ENCODE measurements around a stretch of chr12.

DNA sequence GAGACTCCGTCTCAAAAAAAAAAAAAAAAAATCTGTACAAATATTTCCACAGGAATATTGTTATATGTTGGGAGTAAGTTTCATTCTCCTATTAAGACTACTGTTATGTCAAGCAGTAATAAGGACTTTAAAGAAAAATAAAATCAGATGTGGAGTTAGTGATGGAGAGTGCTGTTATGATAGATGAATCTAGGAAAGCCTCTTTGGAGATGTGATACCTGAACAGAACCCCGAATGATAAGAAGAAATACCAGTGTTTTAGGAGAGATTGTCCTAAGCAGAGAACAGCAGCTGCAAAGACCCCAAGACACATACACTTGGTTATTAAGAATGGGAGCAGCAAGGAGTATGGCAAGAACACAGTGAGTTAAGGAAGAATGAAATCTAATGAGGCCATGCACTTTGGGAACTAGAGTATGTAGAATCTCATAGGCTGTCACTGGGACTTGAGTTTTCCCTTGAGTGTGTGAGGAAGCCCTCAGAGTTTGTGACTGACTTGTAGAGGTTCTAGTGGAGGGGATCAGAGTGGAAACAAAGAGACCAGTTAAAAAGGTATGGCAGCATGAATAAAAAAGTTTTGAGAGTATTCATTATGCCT, 98.1 kb upstream of the DNM1L start:
- PRO-cap, result no peak

- PRO-cap, result no peak
These were observed 765 bp downstream of the DNM1L start for GRCh38 chr12:32679803-32680328.

DNA sequence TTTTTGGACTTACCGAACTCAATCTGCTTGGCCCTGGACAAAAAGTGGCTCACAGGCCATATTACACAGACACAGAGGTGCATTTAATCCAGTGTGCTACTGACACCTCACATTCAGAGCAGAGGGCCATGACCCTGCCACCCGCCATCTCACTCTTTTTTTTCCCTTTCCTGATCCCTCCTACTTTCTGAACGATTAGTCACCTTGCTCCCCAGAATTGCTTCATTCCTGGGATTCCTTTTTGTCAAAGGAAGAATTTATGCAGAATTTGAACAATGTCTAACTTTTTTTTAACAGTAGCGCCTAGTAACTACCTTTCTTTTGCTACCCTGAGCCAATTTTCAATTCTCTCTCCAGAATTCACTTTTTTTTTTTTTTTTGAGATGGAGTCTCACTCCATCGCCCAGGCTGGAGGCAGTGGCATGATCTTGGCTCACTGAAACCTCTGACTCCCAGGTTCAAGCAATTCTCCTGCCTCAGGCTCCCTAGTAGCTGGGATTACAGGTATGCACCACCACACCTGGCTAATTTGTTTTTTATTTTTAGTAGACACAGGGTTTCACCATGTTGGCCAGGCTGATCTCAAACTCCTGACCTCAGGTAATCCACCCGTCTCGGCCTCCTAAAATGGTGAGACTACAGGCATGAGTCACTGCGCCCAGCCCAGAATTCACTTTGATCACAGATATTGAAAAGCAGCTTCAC, 4.5 kb downstream of the PKP2 start:
- PRO-cap, result no peak

- PRO-cap, result no peak
These were observed 196.6 kb downstream of the ALG10 start for GRCh38 chr12:34218530-34219637.

DNA sequence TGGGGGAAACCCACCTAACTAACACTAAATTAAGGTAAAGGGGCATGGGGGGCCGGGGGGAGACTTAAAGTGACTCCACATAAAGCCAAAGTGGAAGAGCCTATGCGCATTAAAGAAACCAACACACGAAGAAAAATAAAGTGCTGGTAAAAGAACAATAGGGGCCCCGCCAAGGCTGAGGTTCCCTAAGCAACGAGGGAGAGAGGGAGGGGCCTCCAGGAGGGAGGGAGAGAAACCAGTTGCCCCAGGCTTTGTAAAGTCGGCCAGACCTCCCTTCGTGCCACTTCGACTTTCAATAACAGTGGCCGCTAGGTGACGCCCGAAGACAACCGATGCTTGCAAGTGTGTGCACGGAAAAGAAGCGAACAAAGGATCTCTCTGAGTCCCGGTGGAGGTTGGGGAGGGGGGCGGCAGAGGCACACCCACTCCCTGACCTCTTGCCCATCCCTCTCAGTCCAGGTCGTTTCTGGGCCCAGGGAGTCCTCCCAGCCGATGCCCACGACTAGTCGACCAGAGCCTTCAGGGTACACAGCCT, 263.0 kb upstream of the ALG10B start:
- PRO-cap, result no peak

DNA sequence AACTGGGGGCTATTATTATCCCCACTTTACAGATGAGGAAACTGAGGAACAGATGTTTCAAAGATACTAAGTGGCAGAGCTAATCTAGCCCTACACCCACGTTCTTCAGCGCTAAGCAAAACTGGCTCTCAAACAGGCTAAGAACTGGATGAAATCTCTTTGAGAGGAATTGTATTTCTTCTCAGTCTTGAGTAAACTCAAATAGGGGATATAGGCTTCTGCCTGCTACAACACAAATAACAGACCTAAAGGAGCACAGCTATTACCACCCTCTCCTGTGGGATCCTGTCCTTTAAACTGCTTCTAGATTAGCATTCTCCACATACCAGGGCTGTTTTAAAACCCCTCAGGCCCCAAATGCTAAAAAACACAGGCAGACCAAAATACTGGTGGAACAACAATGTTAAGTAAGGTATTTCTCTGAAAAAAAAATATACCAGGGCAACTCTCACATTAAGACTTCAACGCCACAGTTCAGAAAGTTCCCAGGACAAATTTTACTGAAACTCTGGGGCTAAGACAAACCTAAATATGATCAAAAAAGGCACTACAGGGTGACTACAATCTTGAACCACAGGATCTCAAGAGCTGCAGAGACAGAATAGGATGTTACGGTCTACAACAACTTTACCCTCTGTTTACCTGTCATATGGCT, 7.4 kb downstream of the CPNE8 start:
- PRO-cap, result no peak

DNA sequence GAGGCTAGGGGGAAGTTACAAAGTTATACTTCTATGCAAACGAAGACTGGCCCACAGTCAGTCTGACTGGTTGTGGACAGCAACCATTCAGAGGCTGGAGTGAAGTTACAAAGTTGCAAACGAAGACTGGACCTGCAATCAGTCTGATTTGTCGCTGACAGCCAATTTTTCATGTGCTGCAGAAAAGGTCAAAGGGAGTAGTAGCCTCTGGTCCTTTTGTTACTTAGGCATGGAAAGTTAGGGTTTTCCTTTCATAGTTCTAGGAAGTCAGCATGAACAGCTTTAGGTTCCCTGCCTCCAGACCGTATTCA, 78.0 kb upstream of the CPNE8 start:
- PRO-cap, result no peak

DNA sequence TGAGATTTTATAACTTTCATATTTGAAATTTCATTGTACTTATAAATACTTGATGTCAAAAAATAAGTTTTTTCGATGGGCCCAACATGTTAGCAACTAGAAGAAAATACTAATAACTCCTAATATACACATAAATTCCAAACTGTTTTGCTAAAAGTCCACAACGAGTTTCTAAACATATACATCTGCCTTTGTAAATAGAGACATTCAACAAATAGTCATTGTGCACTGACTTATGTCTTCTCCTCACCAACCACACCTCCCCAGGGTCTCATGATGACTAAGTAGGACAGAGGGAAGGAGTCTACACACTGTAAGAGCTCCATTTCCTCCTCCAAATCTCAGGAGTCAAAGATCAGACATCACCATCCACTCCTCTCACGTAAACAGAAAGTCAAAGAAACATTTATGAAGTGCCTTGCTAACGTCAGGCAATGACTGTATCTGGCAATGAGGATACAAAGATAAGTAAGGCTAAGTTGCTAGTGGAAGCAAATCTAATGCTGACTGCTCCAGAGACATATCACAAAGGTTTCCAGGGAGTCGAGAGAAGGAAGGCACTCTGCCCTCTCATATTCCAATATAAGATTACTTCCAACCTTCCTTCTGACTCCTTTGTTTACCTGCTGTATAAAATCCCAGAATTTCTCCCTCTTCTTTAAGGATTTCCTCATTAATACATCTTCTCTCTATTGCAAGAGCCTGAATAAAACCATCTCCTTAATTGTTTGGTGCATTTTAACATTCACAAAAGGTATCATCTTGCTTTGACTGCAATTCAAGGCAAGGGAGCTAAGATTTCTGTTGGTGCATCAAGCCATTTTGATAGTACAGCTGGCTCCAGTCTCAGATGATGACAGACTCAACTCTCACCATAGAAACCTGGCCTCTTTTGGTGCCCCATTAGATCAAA, 88.8 kb downstream of the SLC2A13 start:
- PRO-cap, result no peak

DNA sequence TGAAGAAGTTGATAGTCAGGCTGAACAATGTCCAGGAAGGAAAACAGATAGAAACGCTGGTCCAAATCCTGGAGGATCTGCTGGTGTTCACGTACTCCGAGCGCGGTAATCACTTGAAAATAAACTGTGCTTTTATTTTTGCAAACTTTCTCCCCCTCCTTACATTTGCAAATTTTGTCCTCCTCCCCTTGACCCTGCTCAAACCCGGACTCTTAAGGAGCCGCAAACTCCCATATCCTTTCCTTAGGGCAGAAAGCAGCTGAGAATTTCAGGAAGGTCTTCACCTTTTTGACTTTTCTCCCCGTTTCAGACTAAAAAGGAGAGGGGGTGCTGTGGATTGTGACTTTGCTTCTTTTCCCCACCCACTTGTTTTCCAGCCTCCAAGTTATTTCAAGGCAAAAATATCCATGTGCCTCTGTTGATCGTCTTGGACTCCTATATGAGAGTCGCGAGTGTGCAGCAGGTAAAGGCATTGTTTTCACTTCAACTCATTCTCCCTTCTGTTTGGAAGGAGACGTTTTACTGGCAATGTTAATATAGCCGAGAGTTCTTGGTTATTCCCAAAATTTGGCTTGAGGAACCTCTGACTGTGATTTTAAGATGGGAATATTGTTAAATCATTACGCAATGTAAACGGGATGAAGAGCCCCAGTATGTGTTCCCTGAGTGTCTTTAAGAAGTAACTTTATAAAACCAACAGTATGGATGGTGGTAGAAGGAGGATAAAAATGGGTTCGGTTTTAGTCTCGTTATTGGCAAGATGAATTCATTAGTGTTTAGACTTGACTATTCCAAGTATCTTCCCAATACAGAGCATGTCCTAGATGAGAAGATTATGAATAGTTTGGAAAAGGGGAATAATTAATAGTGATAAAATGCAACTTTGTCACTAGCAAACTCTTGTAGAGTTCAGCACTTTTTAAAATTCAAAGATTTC, 649 bp downstream of the LRRK2 start:
- PRO-cap, result unidirectional peak, minus-strand start at position 502 of the sequence

DNA sequence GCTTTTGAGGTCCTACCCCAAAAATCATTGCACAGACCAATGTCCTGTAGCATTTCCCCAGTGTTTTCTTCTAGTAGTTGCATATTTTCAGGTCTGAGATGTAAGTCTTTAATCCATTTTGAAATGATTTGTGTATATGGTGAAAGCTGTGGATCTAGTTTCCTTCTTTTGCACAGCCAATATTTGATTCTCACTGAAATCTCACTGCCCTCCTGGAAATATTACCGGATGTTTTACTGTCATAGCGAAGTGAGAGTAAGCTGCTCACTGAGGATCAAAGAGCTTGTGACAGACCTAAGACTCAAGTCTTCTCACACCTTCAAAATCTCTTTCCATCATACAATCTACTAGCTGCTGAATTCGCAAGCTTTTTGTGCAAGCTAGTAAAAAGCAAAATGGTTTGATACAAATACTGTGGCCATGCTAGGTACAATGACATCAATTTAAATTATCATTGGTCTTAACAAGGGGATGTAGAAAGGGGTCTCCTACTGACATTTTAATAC, 3.9 kb downstream of the LRRK2 start:
- PRO-cap, result no peak

DNA sequence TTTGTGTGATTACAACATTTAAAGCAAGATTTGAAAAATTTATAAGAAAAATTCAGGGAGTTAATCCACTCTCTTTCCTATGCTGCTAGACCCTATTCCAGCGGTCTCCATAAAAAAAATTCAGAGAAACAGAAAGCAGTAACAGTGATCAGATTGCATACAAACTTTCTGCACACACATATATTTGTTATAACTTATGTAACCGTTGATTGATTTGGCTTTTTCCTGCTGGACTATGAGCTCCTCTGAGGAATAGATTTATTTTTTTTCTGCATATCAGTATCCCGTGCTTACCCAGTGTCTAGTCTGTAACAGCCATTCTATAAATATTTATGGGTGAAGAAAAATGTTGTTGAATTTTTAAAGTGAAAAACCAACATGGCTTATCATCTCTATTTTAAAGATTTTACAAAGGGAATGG, 68.2 kb downstream of the LRRK2 start:
- PRO-cap, result no peak

GRCh38 chr12:41281366-41281856, 93.3 kb downstream of the PDZRN4 start:
- PRO-cap, result no peak

- PRO-cap, result no peak
These were observed 62.1 kb downstream of the PPHLN1 start for GRCh38 chr12:42387935-42388508.

- PRO-cap, result no peak
These were observed 96.3 kb downstream of the PPHLN1 start for GRCh38 chr12:42422162-42422680.

DNA sequence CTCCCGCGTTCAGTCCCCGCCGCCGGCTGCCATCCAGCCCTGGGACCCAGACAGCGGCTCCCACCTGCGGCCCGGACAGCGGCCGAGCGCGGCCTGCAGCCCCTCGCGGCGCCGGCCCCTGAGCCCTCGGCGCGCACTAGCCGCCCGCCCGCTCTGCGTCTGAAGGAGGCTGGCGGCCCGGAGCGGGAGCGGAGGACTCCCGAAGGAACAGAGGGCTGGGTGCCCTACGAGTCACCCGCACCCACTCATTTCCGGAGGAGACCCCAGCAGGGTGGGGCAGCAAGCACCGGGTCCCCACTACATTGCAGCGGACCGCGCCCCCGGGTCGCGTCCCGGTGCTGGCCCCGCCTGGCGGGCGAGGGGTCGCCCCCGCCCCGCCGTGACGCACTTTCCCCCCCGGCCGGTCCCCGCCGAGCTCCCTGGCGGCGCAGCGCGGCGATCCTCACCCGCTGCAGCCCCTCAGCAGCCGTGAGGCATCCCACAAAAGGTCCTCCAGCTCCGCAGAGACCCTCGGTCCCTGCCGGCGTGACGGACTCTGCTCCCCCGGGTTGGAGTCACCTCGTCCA, 106.2 kb downstream of the PRICKLE1 start:
- PRO-cap, result no peak

GRCh38 chr12:42696829-42697184, 107.3 kb upstream of the PRICKLE1 start:
- PRO-cap, result no peak

- PRO-cap, result no peak
These were observed 140.6 kb downstream of the TMEM117 start for GRCh38 chr12:43976411-43977025.

DNA sequence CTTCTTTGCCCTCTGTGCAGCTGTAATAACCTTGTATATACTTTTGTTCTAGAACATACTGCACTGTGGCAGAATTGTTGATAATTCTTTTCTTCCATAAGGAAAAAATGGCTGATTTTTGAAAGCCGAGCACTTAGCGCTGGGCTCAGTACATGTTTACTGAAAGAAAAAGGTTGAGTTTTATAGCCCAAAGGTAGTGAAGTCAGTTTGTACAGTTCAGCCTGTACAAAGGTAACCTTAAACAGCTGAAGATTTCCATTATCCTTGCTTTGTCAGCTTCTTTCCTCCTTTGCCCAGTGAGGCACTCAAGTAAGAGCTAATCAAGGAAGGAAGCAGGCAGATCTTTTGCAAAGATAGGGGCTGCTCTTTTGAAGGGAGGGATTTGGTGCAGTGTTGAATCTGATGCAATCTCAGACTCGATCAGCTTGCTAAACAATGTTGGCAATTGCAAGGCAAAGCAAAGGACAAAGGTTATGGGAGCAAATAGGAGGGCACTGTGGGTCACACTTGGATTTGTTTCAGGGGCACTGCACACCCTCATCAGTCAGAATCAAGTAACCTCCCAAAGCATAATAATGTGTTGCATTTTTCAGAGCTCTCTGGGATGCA, 44.2 kb downstream of the ANO6 start:
- PRO-cap, result no peak

- PRO-cap, result no peak
These were observed 155.8 kb downstream of the ANO6 start for GRCh38 chr12:45371661-45372145.

DNA sequence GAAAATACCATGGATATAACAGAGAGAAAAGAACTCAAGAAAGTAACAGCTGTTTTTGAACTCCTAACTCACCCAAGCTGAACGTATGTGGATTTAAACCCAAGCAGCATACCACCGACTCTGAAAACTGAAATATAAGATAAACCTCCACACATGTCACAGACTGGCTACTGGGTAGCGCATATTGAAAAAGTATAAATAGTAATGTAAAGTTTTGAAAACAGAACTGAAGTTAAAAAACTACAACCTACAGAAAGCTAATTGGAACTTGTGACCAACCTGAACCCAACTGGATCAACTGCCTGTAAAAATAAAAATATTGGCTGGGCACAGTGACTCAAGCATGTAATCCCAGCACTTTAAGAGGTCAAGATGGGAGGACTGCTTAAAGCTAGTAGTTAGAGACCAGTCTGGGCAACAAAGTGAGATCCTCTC, 18.4 kb downstream of the SCAF11 start:
- PRO-cap, result no peak